Caco-2 (cell line): ENCODE data around the gene CBX2.

DNA sequence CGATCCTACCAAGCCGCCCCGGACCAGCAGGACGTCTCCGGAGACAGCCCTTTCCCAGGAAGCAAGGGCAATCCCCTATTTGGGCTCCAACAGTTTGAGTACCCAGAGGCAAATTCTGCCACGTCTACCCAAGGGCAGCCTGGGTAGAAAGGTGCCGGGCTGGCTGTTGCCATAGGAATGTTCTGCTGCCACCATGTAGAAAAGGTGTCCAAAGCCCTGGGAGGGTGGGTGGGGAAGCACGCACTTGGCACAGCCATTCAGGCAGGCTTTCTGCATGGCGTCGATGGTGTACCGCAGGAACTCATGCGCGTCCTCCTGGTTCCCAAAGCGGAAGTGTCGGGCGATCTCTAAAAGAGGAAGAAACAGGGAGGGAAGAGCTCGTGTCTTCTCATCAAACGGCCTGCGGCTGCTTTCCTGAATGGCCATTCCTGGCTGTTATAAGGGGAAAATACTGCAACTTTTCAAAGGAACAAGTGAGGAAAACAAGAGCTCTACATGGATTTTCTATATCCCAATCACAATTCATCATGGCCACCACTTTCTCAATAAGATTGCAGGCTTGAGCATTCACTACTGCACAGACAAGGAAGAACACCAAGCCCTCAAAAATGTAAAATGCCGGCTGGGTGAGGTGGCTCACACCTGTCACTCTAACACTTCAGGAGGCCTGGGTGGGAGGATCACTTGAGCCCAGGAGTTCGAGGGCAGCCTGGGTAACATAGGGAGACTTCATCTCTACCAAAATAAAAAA, 13.4 kb downstream of the USP36 start:
- PRO-cap = no peak
- RRBS = 81% methylated on average over 2 of the region's 21 CpGs

DNA sequence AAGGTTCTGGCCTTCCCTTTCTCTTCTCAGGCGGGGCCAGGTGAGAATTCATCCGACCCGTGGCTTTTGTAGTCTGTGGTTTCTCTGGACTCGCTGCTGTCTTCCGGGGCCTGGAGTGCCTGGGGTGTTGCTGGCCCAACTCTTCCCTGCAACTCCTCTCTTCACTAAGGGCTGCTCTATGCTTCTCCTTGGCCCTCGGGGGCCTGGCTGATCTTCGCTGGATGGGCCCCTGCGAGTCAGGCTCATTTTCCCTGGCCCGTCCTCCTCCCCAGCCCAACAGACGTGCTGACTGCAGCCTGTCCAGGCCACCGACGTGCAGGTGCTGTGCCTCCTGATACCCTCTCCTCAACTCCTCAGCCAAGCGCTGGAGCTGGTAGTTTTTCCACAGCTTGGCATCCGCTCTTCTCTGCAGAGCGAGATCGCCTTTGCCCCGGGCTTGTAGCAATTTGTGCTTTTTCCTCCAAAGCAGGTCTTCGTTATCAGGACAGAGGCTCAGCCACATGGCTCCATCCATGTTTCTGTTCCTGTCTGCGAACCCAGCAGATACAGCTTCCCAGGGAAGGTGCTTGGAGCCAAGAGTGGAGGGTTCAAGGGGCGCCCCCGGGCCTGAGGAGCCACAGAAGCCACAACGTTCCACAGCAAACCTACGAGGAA, 11.1 kb downstream of the CEP295NL start:
- PRO-cap = no peak
- RRBS = no CpG with 5 or more reads among the region's 23 CpGs

GRCh38 chr17:78920045-78921362, 4.7 kb downstream of the TIMP2 start:
- PRO-cap = bidirectional peak, plus-strand start at chr17:78920783, minus-strand start at chr17:78920640
- RRBS = 73% methylated on average over 3 of the region's 33 CpGs

DNA sequence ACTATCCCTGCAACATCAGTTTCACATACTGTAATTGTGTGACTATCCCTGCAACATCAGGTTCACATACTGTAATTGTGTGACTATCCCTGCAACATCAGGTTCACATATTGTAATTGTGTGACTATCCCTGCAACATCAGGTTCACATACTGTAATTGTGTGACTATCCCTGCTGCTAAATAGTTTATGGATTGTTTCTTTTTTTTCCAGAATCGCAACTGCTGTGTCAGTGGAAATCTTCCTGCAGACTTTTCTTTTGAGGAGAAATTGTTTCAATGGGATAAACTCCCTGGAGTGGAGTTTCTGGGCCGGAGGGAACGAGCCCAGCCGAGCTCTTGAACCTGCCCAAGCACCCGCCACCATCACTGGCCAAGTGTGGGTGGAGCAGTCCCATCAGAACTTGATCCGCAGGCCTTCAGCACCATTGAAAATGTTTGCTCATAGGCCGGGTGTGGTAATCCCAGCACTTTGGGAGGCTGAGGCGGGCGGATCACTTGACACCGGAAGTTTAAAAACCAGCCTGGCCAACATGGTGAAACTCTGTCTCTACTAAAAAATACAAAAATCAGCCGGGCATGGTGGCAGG, 4.6 kb downstream of the LGALS3BP start:
- PRO-cap = no peak
- RRBS = 76% methylated on average over 4 of the region's 11 CpGs

DNA sequence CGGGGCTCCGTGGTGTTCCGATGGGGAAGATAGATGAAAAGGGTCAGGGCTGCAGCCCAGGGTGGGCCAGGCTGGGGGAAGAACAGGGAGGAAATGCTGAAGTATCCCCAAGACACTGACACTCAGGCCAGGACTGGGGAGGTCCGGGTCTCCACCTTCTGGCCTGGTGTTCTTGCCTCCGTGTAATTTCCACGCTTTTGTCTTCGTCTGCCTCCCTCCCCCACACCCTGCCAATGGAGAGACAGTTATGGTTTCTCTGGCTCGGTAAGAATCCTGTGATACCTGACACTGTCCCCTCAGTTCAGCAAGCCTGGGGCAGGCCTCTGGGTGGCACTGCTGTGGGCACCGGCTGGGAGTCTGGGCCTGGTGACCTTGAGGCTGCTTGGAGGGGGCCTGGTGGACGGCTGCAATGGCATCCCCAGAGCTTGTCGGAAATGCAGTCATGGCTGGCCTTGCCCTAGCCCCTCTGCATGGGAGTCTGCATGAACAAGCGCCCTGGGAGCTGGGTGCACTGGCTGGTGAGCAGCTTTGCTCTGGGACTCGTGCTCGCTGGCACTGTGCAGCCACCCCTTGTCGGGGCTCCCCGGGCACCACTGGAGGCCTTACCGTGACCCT, 1.8 kb downstream of the LGALS3BP start:
- PRO-cap = no peak
- RRBS = no CpG with 5 or more reads among the region's 17 CpGs

- PRO-cap = no peak
- RRBS = 100% methylated on average over 1 of the region's 22 CpGs
Observed at GRCh38 chr17:79002482-79003300, 6.9 kb downstream of the CANT1 start.

- PRO-cap = no peak
- RRBS = no CpG with 5 or more reads among the region's 5 CpGs
Observed at GRCh38 chr17:79058657-79058995, 16.0 kb upstream of the ENGASE start.

DNA sequence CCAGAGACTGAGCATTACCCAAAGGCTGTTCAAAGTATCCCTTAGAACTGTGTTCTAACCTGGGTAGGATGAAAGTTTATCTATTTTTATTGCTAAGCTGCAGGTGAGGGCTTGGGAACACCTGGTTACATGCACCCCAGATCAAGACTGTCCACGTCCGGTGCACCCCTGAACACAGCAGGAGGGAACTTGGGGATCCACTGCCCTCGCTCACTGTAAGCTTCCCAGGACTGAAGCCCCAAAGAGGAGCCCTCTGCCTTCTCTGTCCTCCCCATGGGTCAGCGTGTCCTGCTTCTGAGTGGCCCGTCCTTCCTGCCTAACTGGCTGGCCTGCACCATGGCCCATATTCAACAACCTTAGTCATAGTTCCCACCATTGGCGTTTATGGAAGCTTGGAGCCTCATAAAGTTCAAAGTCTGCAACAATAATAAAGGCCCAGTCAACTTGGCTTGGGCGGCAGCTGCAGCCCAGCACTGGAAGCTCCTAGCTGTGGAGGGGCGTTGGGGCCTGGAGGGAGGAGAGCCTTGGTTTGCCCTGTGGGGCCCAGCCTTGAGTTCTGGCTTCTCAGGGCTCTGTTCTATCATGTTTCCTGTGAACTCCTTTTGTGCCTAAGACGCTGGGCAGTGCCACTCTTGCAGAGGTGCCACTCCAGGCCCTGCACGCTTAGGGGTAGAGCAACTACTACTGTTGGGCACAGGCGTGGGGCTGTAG, 1.1 kb upstream of the ENGASE start:
- PRO-cap = no peak
- RRBS = no CpG with 5 or more reads among the region's 11 CpGs

DNA sequence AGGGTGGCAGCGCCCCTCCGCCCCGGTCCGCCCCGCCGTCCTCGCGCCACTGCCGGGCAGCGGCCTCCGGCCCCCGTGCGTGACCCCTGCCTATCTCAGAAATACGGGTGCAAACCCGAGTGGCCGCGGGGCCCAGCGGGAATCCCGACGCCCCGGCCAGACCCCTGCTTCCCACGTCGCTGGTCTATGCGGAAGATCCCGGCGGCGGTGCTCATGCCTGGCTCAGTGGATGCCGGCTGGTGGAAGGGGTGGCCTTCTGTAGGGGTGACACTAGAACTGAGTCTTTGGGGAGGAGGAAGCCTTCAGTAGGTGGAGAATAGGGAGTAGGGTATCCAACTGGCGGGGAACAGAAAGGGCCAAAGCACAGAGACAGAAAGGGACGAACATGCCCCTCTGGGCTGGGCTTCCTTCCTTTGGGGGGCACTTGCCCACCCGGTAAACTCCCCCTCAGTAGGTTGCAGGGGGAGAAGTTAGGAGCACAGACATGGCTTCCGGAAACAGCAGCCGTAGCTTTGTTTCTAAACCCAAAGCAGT, 673 bp downstream of the ENGASE start:
- PRO-cap = no peak
- RRBS = 4% methylated on average over 17 of the region's 33 CpGs

DNA sequence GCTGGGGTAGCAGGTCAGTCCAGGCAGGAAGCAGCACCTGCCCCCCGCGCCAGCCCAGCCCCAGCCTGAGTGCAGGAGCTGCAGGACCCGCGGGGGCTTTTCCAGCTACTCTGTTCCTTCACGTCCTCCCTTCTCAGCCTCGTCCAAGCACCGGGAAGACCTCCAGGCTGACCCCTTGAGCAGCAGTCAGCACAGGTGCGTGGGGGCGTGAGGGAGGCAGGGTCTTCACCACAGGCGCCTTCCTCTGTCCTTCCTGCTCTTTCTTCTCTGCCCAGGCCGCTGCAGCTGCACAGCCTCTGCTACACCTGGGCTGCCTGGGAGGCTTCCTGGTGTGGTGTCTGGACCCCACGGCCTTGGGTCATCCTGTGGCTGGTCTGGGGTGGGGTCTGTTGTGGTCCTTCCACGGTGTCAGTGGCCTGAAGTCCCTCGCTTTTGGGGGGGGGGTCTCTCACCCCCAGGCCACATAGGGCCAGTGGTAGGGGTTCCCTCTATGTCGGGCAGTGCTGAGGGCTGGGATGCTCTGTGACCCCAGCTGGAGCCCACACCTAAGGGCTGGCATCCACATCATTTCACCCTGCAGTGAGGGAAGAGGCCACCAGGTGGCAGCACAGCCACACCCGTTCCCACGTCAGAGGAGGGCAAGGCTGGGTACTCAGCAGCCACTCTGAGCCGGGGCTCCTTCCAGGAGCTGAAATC, 12.7 kb downstream of the ENGASE start:
- PRO-cap = no peak
- RRBS = no CpG with 5 or more reads among the region's 18 CpGs

GRCh38 chr17:79340336-79341194, 265.9 kb downstream of the ENGASE start:
- PRO-cap = no peak
- RRBS = no CpG with 5 or more reads among the region's 12 CpGs

- PRO-cap = no peak
- RRBS = no CpG with 5 or more reads among the region's 16 CpGs
Observed at GRCh38 chr17:79658653-79659285, 47.9 kb upstream of the RBFOX3 start.

- PRO-cap = no peak
- RRBS = no CpG with 5 or more reads among the region's 5 CpGs
Observed at GRCh38 chr17:79776947-79777152, 1.1 kb upstream of the CBX2 start.

GRCh38 chr17:79777153-79778297, at the start of gene CBX2:
Gene CBX2, plus strand, starts transcription at chr17:79778148.
- PRO-cap = bidirectional peak, plus-strand start at chr17:79778185, minus-strand start at chr17:79778000
- RRBS = 5% methylated on average over 60 of the region's 120 CpGs

DNA sequence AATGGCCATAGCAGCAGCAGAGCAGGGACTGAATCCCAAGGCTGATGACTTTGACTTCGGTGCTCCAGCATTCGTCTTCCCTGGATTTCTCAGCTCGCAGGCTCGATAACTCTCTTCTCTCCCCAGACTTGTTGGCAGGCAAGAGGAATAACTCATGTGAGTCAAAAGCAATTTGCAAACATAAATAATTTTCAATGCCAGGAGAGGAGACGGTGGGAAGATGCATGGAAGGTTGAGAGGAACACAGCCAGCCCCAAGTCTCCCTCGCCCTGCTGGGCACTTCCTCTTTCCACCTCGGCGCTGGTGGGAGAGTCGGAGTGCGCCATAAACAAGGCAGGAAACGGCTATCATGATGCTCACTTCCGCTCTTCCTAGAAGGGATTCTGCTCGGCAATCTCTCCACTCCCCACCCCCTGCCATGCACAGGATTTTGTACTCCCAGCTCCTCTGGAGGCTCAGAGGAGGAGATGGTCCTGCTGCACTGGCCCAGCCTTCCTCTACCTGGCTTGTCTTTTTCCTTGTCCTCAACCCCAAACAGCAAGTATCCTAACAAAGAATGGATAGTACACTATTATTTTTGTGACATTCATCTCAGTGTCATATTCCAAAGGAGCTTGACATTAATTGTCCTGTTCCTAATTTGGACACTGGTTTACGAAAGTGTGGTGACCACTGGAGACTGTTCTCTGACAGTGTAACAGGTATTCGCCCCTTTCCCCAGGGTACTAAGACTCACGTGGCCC, 13.0 kb downstream of the CBX4 start:
- PRO-cap = no peak
- RRBS = no CpG with 5 or more reads among the region's 16 CpGs

DNA sequence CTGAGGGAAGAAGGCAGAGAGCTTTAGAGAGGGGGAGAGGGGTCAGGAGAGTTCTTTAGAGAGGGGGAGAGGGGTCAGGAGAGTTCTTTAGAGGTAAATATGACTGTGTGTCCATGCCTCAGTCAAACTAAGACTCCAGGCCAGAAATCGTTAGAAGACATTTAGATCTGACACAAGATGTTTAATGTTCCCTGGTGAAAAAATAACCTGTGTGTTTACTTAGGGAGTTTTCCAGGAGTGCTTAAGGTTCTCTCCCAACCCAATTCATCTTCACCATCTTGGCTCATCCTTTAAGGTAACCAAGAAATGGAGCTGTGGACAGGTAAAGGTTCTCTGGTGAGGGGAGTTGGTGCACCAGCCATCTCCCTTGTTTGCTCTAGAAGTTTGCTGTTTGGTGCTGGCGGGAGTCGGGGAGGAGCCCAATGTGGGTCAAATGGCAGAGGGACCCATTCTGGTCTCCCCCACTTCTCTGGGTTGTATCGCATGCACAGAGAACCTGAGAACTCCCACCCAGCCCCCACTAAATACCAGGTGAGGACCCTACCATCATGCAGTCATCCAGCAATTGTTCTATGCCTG, 9.7 kb downstream of the CBX4 start:
- PRO-cap = no peak
- RRBS = no CpG with 5 or more reads among the region's 4 CpGs

GRCh38 chr17:79836588-79837222, 2.5 kb downstream of the CBX4 start:
- PRO-cap = no peak
- RRBS = 95% methylated on average over 6 of the region's 29 CpGs

- PRO-cap = no peak
- RRBS = no CpG with 5 or more reads among the region's 16 CpGs
Observed at GRCh38 chr17:79907766-79908232, 68.6 kb upstream of the CBX4 start.

GRCh38 chr17:79936121-79937416, 97.3 kb upstream of the CBX4 start:
- PRO-cap = no peak
- RRBS = no CpG with 5 or more reads among the region's 34 CpGs

GRCh38 chr17:79987966-79989046, 47.4 kb downstream of the TBC1D16 start:
- PRO-cap = no peak
- RRBS = 65% methylated on average over 7 of the region's 34 CpGs